Measurements from ENCODE around the genes IFNL1, LGALS13, FBL and TTC9B.

DNA sequence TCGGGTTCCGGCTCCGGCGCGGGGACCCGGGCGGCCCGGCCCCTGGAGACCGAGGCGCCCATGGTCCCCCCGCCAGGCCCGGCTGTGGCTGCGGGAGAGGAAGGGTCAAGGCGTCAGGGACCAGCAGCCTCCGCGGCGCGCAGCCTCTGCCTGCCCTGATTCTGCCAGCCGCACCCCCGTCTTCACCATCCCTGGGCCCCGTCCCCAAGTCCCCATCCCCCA lies 272 bp downstream of the FBXO27 start:
- RRBS, result 35% methylated on average over 7 of the region's 21 CpGs

DNA sequence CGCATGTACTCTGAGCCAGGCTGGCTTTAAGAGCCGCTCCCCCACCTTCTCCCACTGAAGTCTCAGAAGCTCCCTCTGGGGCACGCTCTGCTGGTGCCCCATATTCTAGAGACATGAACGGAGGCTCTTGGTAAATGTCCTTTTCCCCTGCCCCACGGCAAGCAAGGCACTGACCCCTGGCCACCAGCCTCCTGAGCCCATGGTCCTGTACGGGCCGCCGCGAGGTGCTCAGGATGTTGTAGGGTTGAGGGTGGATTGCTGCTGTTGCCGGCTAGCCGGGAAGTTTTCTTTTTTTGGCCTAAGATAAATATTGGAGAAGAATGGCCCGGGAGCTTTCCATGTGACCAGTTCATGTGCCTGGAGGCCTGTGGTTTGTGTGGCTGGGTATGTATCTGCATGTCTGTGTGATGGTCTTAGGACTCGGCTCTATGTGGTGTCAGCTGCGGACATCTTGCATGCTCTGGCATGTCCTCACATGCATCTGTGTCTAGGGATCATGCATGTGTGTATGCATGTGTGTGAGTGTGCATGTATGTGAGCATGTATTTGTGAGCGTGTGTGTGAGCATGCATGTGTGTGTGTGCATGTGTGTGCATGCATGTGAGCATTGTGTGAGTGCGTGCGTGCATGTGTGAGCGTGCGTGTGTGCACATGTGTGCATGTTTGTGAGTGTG lies 32.1 kb downstream of the PAK4 start:
- RRBS, result no CpG with 5 or more reads among the region's 19 CpGs

- RRBS, result no CpG with 5 or more reads among the region's 3 CpGs
These were observed 32.3 kb upstream of the NCCRP1 start for GRCh38 chr19:39164534-39164771.

GRCh38 chr19:39169476-39169926 lies 27.3 kb upstream of the NCCRP1 start:
- RRBS, result 96% methylated on average over 5 of the region's 28 CpGs

- RRBS, result no CpG with 5 or more reads among the region's 15 CpGs
These were observed 2.2 kb downstream of the NCCRP1 start for GRCh38 chr19:39198699-39199530.

DNA sequence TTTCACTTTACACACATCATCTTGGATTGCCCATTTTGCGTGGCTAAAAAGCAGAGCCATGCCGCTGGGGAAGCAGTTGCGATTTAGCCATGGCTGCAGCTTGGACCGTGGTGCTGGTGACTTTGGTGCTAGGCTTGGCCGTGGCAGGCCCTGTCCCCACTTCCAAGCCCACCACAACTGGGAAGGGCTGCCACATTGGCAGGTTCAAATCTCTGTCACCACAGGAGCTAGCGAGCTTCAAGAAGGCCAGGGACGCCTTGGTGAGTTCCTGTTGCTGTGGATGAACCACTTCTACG lies at the start of gene IFNL1:
Gene IFNL1, plus strand, starts transcription at position 75 of the 296 bp plus-strand sequence.
- RRBS, result no CpG with 5 or more reads among the region's 8 CpGs

GRCh38 chr19:39348782-39349525 lies 6.7 kb downstream of the SAMD4B start:
- RRBS, result no CpG with 5 or more reads among the region's 3 CpGs

- RRBS, result 53% methylated on average over 1 of the region's 8 CpGs
These were observed 5.7 kb downstream of the PAF1 start for GRCh38 chr19:39385124-39385683.

DNA sequence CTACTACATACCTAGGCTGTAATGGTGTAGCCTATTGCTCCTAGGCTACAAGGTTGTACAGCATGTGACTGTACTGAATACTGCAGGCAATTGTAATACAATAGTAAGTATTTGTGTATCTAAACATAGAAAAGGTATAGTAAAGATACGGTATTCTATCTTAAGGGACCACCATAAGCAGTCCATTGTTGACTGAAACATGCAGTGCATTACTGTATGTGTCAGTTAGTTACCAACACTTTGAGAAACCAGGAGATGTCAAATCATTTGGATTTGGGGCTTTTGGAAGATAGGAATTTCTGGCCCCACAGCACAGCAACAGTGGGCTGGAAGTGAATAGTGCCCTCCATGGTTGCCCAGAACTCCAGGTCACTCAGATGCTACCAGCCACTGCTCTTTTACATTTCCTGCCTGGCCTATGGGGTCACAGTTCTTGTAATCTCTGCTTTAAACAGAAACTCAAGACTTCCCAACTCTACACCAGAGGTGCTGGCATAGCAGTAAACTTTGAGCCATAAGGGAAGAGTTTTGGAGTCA lies 3.7 kb downstream of the PAF1 start:
- RRBS, result no CpG with 5 or more reads among the region's 1 CpG

- RRBS, result no CpG with 5 or more reads among the region's 18 CpGs
These were observed 6.7 kb upstream of the ZFP36 start for GRCh38 chr19:39399473-39400803.

DNA sequence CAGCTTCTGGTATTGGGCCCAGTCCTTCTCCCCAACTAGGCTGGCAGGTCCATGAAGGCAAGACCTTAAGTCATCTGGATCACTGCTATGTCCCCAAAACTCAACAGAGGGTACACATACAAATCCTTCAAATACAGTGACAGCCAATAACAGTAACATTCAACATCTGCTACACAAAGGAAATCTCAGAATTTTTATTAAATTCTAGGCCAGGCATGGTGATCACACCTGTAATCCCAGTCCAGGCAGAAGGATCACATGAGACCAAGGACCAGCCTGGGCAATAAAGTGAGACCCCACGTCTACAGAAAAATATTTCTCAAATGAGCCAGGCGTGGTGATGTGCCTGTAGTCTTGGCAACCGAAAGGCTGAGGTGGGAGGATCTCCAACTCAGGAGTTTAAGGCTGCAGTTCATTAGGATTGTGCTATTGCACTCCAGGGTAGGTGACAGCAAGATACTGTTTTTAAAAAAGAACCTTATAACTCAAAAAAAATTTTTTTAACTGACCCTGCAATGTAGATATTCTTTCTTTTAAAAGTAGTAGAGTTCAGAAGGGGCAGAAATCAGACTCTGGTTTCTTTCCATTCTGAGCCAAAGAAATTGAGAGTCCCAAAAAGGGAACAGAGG lies 1.3 kb downstream of the RPS16 start:
- RRBS, result no CpG with 5 or more reads among the region's 3 CpGs

DNA sequence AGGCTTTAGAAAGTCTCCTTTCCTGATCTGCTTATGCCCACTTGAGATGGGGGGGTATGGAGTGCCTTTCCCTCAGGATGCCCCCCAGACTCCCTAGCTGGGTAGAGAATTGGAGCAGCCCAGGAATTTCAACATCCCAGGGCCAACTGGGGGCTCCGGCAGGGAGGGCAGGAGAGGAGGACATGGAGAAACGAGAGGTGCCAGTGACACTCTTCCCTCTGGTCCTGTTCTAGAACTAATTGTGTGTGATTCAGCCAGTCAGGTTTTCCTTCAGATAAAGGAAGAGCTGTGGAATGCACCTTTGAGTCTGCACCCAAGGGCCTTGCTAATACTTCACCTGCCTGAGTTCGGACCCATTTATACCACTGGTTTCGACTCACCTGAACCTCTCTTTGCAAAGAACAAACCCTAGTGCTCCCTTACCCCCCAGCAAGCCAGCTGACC lies 13.1 kb upstream of the TIMM50 start:
- RRBS, result no CpG with 5 or more reads among the region's 4 CpGs

GRCh38 chr19:39469005-39469634 lies 11.5 kb upstream of the TIMM50 start:
- RRBS, result no CpG with 5 or more reads among the region's 14 CpGs

DNA sequence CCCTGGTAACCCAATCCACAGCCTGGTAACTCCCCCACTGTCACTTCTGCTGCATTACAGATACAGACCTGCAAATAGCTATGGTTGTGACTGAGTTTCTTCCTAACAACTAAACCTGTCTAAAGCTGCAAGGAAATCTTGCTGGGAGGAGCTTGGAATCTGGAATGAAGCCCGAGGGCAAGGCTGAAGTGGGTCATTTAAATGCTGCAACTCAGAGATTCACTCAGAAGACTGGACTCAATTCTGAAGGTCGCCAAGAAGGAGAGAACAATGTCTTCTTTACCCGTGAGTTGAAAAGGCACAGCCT lies at the start of gene LGALS13:
Gene LGALS13, plus strand, starts transcription at position 226 of the 307 bp plus-strand sequence.
- RRBS, result no CpG with 5 or more reads among the region's 3 CpGs

DNA sequence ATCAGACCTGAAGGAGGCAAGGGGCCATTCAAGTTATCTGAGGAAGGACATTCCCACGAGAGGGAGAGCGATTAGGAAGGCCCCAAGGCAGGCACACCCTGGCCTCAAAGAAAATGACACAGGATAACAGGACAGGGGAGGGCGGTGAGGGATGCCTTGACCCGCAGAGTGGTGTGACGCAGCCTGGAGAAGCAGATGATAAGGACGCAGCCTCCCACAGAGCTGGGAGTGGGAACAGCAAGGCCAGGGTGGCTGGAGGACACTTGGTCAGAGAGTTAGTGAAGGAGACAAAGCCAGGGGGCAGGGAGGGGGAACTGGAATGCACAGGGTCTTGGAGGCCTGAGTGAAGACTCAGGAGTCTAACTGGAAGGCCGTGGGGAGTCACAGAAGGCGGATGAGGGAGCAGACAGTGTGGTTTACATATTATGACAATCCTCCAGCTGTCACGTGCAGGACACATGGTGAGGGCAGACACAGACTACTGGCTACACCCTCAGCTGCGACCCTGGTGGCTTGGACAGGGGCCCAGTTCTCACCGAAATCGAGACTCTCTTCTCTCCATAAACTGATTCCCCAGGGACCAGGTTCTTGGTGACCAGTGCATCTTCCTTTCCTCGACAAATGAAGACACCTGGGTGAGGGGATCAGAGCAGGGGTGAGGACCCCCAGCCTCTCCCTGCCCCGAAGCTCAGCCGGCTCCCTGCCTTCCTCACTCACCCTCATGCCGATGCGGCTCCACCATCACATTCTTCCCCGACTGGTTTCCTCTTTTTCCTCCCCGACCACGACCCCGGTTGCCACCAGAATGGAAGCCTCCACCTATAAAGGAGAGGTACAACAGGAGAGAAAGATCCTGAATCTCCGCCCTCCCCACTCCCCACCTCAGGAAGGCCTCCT lies 6.0 kb upstream of the DYRK1B start:
- RRBS, result 97% methylated on average over 5 of the region's 22 CpGs

DNA sequence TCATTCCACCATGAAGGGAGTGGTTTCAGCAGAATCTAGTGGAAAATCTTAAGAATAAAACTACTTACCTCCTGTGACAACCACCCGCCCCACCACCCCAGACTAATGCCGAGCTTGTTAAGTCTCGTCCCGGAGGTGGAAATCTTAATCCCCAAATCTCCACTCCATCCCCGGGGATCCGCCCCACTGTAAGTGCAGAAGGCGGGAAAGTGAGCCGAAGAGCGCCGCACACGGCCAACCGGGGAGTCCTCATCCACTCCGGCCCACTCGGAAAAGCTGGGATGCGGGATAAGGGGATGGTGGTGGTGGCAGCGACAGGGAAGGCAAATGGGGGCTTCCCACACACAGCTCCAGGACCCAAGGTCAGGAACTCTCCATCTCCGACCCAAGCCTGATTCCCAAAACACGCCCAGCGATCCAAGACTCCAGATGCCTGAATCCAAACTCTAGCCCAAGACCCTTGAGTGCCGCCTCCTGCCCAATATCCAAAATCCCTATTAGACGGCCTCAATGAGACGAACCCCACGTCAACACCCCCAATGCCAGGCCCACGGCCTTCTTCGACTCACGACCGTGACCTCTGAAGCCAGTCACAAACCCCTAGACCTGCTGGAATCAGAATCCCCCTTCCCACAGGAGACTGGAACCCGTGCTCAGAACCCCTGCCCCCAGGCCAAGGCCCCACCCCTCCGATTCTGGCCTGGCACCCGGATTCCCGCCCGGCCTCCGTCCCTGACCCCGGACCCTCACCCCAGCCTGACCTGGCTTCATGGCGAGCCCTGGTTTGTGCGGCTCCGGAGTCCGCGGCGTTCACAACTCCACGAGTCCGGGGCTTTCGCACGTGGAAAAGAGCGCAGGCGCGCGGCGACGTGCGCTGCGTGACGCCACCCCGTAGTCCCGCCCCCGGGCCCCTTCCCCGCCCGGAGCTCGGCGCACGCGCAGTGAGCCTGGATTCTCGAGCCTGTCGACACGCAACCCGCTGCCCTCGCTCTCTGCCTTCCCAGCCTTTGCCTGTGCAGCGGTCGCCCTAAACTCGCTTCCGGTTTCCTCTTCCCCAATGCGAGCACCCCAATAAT lies at the start of gene FBL:
Gene FBL, minus strand, starts transcription at position 850 of the 1,076 bp plus-strand sequence.
- RRBS, result 2% methylated on average over 33 of the region's 72 CpGs

DNA sequence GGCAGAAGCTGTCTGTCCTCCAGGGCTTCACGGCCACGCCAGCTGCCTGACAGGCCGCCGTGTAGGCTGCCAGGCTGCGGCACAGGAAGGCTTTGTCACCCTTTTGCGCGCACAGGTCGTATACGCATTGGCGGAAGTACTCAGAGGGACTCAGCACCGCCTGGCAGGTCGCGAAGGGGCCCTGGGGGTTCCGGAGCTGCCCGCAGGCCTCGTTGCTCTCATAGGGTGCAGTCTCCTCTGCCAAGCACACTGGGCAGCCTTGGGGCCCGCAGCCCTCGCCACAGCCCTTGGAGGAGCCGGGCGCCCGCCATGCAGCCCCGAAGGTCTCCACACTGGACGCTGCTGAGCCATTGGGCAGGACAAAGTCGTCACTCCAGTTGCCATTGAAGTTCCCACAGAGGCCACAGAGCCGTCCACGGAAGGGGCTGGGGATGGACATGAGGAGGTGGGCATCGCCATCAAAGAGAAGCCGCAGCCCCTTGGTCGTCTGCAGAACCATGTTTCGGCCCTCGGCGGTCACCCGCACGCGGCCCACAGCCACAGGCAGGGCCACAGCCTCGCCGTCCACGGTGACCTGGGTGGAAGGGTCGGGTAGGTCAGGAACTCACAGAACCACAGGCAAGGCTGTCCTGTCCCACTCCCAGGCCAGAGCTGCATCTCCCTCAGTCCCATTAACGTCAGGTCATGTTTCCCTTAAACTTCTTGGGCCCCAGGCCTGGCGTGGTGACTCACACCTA lies 26.1 kb upstream of the FBL start:
- RRBS, result 95% methylated on average over 6 of the region's 41 CpGs

- RRBS, result no CpG with 5 or more reads among the region's 4 CpGs
These were observed 29.4 kb upstream of the PSMC4 start for GRCh38 chr19:39941536-39941983.

- RRBS, result 55% methylated on average over 21 of the region's 31 CpGs
These were observed at the start of gene TTC9B for GRCh38 chr19:40218231-40218491. Gene TTC9B (minus strand): TSS chr19:40218384.

- RRBS, result 83% methylated on average over 23 of the region's 36 CpGs
These were observed 547 bp downstream of the CCNP start for GRCh38 chr19:40225803-40226481.